Measurements from ENCODE around the gene AGPAT4.

DNA sequence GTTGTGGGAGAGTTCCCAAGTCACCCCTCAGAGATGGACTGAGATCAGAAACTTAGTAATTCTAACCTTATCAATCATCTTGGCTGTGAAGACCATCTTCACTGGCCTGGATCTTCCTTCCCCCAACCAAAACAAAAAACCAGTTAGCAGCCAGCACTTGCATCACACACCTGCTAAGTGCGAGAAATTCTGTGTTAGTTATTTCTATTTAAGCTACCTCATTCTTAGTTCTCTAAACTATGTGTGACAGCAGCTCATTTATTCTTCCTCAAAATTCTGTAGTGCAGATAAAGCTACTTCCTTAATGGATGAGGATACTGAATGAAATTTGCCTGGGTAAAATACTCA is 18.2 kb upstream of the TAGAP start:
- CAGE, long polyA plus RNA: no peak
- RRBS: no CpG with 5 or more reads among the region's 1 CpG

GRCh38 chr6:159119591-159120410 is 49.4 kb upstream of the FNDC1 start:
- CAGE, long polyA plus RNA: no peak
- RRBS: no CpG with 5 or more reads among the region's 7 CpGs

DNA sequence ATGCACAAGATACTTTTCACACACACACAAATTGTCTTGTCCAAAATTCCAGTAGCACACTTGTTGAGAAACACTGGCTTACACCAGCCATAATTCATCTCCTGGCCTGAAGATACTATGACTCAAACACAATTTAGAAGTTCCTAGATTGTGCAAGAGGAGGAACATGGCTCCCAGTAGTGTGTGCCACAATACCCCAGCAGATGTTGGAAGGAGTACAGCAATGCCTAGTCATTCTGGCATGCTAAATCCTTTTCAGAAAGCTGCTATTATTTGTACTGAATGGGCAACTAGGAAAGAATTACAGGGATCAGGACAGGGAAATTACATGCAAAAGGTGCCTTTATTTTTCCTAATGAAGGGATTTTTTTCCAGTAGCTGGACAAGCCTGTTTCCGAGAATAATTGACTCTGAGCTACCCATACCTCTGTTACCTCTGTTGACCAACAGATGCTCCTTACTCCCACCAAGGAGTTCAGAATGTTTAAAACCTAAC is 10.5 kb upstream of the WTAP start:
- CAGE, long polyA plus RNA: no peak
- RRBS: no CpG with 5 or more reads among the region's 1 CpG

GRCh38 chr6:159749155-159749726 is 12.6 kb upstream of the ACAT2 start:
- CAGE, long polyA plus RNA: no peak
- RRBS: no CpG with 5 or more reads among the region's 4 CpGs

DNA sequence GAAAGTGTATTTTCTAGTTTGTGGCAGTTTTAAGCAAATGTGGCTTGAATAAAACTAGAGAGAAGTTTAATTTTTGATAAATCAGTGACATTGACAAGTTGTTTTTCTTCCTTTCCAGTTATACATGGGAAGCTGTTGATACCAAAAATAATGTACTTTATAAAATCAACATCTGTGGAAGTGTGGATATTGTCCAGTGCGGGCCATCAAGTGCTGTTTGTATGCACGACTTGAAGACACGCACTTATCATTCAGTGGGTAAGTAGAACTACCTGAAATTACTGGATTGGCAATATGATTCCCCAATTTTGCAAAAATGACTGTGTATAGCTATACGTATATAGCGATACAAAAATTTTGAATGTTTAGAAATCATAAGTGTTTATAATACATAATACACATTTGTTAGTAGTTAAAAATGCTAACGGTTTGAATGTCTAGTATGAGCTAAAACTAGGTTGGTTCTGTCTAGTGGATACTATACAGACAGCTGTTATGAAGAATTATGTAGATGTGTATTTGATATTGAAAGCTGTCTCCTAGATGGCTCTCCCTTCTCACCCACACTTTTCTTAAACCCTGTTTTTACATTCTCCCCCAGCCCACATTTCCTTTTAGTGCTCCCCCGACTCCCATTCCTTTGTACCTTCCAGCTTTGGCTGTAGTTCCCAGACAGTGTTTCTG is 22.3 kb downstream of the IGF2R start:
- CAGE, long polyA plus RNA: no peak
- RRBS: no CpG with 5 or more reads among the region's 7 CpGs

DNA sequence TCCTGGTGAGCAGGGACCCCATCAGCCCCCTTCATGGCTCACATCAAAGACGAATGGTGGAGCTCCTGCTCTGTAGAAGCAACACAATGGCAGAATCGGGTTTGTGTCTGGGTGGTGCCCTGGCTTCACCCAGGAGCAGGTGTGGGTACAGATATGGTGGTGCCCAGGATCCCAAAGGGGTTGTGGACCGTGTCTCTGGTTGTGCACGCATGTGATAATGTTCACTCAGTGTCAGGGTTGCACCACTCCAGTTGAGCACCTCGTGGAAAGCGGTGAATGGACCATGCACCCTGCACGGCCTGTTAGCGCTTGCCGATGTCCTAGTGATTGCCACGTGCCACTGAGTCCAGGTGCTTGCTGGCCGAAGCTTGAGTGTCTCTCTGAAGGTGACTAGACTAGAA is 63.0 kb downstream of the IGF2R start:
- CAGE, long polyA plus RNA: no peak
- RRBS: no CpG with 5 or more reads among the region's 11 CpGs

DNA sequence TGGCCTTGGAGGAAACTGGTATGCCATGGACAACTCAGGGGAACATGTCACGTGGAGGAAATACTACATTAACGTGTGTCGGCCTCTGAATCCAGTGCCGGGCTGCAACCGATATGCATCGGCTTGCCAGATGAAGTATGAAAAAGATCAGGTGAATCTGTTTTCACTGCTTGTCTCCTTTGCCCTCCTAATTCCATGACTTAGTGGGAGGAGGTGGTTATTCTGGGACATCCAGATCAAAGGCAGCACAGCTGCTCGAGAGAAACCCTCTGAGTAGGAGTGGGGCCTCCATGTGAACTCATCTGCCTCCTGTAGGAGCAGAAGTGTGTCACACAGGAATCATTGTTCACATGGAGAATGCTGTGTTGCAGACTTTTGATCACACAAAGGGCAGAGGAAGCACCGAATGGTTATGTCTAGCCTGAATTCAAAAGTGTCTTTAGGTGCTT is 73.2 kb upstream of the SLC22A1 start:
- CAGE, long polyA plus RNA: no peak
- RRBS: no CpG with 5 or more reads among the region's 8 CpGs

- CAGE, long polyA plus RNA: no peak
- RRBS: no CpG with 5 or more reads among the region's 3 CpGs
Observed at GRCh38 chr6:160095708-160096138, 25.9 kb upstream of the SLC22A1 start.

GRCh38 chr6:160258367-160258706 is 284 bp downstream of the SLC22A2 start:
- CAGE, long polyA plus RNA: no peak
- RRBS: 88% methylated on average over 6 of the region's 24 CpGs

- CAGE, long polyA plus RNA: no peak
- RRBS: no CpG with 5 or more reads among the region's 4 CpGs
Observed at GRCh38 chr6:160301269-160301603, 42.6 kb upstream of the SLC22A2 start.

- CAGE, long polyA plus RNA: no peak
- RRBS: no CpG with 5 or more reads among the region's 5 CpGs
Observed at GRCh38 chr6:160391212-160391660, 43.1 kb downstream of the SLC22A3 start.

DNA sequence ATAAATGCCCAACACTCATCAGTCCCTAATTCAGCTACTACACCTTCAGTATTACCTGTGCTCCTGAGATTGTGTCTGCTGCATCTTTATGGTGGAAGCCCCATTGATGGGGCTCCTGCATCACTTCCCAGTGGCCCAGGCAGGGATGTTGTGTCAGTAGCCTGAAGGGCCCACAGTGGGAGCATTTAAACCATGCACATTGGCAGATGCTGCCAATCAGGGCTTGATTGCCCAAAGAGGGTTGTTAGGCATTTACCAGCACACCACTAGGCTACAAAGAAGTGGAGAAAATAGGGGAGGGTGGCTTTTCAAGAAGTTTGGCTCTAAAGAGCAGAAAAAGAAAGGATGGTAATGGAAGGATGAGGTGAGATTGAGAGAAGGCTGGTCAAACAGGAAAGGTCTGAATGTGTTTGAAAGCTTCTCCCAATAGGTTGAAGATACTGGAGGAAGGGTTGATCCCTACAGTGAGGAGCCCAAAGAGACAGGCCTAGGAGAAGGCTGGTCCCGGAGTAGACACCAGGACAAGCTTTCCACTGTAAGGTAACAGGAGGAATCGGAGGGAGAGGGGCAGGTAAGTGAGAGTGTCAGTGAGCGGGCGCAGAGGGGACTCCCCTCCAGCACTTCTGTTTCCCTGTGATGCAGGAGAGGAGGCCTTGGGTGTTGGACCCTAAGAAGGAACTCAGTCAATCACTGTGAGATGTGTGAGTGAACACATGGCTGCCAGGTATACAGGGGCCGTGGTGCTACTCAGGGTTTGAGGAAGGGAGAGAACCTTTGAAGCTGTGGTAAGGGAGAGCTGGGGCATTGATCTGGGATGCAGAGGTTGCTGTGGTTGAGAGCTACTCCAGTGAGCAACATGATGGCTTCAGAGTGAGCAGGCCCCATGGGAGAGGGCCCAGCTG is 98.8 kb downstream of the SLC22A3 start:
- CAGE, long polyA plus RNA: no peak
- RRBS: no CpG with 5 or more reads among the region's 5 CpGs

DNA sequence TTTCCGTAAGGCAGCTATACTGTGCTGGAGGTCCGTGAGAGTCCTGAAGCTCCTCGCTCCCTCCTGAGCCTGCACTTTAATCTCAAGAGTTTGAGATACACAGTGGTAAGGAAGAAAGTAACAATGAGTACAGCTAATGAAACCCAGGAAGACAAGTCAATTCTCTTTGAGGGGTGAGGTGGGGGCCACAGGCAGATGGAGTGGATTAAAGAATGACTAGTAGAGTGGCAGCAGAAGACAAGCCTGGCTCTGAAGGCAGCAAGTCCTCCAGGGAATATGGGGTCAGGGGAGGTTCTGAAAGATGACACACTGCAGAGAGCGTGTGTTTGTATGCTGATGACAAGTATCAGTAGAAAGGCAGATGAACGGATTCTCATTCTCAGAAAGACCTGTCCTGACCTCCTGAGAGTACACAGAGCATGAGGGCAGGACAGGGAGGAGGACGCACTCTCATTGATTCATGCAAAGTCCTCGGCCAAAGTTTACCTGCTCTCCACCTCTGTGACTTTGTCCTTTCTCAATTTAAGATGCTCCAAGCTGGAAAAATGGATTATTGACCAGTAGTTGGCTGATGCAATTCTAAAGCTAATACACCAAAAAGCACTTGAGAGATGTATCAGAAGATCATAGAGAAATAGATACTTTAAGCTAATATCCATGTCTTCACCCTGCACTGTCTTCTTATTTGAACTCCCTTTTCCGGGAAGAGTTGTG is 156.7 kb downstream of the LPA start:
- CAGE, long polyA plus RNA: no peak
- RRBS: no CpG with 5 or more reads among the region's 8 CpGs

DNA sequence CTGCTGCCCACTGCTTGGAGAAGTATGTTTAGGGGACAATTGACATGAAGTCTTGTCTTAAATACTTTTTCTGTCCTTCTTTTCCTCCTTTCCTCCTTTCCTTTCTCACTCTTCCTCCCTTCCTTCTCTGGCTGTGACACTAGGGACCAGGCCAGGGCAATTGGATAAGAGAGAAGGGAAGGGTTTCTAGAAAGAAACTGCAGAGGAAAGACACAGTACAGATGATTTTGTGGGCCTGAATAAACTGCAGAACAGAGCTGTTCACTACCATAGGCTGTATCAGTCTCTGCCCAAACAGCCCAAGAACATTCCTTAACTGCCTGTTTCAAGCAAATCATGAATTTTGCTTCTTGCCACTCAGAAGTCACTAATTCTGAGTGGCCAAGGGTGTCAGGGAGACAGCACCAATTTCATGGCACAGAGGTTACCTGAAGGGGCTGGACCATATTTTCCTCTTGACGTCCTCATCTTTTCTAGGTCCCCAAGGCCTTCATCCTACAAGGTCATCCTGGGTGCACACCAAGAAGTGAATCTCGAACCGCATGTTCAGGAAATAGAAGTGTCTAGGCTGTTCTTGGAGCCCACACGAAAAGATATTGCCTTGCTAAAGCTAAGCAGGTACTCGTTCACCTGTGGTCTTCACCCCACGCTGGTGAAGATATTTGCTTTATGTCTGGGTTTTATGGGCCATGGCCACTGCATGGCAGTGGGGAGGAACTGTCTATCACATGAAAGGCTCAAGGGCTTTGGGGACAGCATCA is 36.7 kb downstream of the PLG start:
- CAGE, long polyA plus RNA: no peak
- RRBS: no CpG with 5 or more reads among the region's 6 CpGs

- CAGE, long polyA plus RNA: no peak
- RRBS: no CpG with 5 or more reads among the region's 2 CpGs
Observed at GRCh38 chr6:160788386-160788799, 86.3 kb downstream of the PLG start.

- CAGE, long polyA plus RNA: no peak
- RRBS: 3% methylated on average over 5 of the region's 57 CpGs
Observed at GRCh38 chr6:160930339-160931618, 60.8 kb upstream of the MAP3K4 start.

GRCh38 chr6:160967834-160968122 is 23.8 kb upstream of the MAP3K4 start:
- CAGE, long polyA plus RNA: no peak
- RRBS: no CpG with 5 or more reads among the region's 1 CpG

- CAGE, long polyA plus RNA: no peak
- RRBS: no CpG with 5 or more reads among the region's 11 CpGs
Observed at GRCh38 chr6:161076028-161076602, 84.5 kb downstream of the MAP3K4 start.

- CAGE, long polyA plus RNA: no peak
- RRBS: no CpG with 5 or more reads among the region's 10 CpGs
Observed at GRCh38 chr6:161204870-161205202, 69.0 kb downstream of the AGPAT4 start.

DNA sequence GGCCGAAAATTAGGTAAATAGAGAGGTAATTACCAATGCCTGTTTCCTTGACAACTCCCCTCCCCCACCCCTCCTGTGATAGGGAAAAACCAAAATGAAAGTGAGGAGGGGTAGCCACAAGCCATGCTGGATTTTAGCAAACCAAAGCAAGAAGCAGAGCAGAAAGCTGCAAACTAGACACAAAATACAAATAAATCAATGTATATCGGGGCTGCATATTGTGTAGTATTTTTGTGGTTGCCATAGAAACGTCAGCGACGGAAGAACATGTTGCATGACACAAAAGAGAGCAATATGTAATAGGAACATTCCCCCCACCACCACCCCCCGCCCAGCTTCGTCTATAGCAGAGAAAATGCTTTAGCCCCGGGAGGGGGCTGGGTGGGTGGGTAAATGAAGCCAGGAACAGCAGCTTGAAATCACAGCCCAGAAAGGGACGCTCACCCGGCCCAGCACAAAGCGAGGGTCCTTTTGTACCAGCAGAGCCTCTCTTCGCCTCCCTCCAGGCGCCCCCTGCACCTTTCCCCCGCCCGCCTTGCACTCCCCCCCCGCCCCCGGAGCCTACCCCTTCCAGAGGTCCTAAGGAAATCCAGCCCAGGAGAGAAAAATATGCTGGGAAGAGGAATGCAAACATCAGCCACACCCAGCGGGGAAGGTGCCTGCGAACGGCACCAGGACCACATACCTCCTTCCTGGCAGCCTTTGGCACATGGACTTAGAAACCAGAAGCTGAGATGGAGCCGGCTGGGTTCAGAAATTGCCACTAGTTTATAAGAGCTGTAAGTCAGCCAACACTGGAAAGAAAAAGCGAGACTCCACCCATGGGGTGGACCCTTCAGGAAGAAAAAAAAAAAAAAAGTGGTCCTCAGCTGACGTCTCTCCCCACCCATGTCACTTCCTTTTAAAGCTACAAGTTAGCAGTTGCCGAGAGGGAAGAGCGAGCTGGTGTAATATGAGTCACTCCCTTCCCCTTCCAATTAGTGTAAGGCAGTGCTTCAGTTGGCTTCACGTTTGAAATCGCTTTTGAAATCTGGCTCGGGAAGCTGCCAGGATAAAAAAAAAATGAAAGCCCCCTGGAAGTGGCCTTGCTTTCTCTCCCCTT is at the start of gene AGPAT4:
Gene AGPAT4, minus strand, starts transcription at position 809 of the 1,102 bp plus-strand sequence.
- CAGE, long polyA plus RNA: no peak
- RRBS: under 1% methylated on average over 3 of the region's 28 CpGs